AG08470 (cell line): Measurements from ENCODE around the genes TUBB2A and TUBB2B.

GRCh38 chr6:2221847-2222046 lies 23.7 kb downstream of the GMDS start:
- RRBS = no CpG with 5 or more reads among the region's 2 CpGs

- RRBS = no CpG with 5 or more reads among the region's 6 CpGs
Measured at GRCh38 chr6:2369962-2370442, 124.6 kb upstream of the GMDS start.

- RRBS = no CpG with 5 or more reads among the region's 1 CpG
Measured at GRCh38 chr6:2442107-2442417, 196.7 kb upstream of the GMDS start.

GRCh38 chr6:2448495-2449059 lies 203.2 kb upstream of the GMDS start:
- RRBS = no CpG with 5 or more reads among the region's 9 CpGs

DNA sequence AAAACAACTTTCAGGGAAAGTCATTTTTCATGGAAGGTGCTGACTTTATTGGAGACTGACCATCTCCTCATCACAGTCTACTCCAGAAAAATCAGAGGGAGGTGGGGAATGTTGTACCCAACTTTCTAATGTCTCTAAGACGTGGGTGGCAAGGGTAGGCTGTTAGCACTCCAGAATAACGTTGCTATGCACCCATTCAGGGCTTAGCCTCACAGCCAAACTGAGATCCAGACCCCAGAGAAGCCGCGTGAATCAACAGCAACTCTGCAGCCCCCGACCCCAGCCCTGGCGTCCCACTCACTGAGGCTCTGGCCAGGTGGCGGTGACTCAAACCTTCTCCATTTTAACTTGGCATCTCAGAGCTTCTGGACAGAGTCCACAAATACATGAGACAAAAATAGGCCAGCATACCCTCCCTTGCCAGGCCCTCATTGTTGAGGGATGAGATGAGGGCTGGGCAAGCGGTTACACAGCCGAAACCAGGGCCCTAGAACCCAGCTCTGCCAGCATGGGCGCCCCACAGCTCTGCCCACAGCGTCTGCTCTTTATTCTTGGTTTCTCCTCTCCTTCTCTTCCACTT lies 118.4 kb downstream of the MYLK4 start:
- RRBS = no CpG with 5 or more reads among the region's 11 CpGs

GRCh38 chr6:2764498-2765247 lies 520 bp upstream of the WRNIP1 start:
- RRBS = no CpG with 5 or more reads among the region's 55 CpGs

DNA sequence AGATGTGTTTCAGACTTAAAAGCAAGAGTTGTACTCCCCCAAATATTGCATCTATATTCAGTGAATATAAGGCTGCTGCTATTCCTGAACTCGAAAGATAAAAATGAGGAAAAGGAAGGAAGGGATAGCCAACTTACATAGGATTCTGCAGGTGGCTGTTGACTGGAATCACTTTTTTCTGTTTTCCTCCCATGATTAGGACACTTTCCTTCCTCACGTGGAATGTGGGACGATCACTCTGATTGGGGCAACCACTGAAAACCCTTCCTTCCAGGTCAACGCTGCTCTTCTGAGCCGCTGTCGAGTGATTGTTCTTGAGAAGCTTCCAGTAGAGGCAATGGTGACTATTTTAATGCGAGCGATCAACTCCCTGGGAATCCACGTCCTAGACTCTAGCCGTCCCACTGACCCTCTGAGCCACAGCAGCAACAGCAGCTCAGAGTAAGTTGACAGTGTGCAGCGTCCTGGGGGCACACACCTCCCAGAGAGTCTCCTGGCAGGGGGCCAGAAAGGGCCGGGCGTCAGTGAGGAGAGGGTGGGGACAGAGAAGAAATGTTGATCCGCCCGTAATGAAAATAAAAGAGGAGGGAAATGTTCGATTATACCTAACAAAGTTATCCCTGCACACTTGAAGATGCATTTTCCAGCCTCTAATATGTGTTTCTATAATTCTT lies 4.9 kb downstream of the WRNIP1 start:
- RRBS = no CpG with 5 or more reads among the region's 16 CpGs

- RRBS = no CpG with 5 or more reads among the region's 6 CpGs
Measured at GRCh38 chr6:2790374-2791055, 25.3 kb downstream of the WRNIP1 start.

GRCh38 chr6:2822935-2823976 lies 18.4 kb downstream of the SERPINB1 start:
- RRBS = no CpG with 5 or more reads among the region's 10 CpGs

DNA sequence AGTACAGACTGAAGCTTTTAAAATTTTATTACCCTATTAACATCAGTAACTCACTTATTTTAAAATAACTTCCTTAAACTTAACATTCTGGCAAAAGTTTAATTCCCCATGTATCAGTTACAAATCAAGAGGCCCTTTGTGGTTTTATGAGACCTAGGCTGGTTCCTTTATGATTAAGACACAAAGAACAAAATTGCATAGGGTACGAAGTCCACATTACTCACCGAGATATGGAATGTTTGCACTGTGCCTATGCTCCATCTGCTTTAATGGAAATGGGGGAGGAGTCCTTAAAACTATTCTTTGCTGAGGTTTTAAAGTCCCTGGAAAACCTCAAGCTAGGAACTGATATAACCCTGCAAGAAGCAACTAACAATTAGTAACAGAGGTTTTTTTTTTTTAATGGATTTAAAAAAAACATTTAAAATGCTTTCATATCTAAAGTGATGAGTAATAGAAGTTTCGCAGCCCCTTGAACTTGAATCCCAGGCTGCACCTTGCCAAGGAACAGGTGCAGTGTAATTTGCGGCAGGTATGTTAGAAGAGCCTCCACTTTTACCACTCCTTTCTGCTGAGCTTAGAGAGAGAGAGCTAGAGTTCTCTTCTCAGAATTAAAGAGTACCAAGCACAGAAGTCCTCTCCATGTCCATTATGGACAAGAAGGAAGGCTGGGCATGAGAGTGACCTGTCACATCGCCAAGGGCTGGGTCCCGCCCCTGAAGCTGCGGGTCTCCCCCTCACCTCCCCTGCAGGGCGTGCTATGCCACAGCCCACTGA lies 2.4 kb downstream of the SERPINB1 start:
- RRBS = no CpG with 5 or more reads among the region's 8 CpGs

GRCh38 chr6:2848734-2849201 lies 7.1 kb upstream of the SERPINB1 start:
- RRBS = no CpG with 5 or more reads among the region's 11 CpGs

- RRBS = no CpG with 5 or more reads among the region's 10 CpGs
Measured at GRCh38 chr6:2890141-2890541, 13.0 kb downstream of the SERPINB9 start.

GRCh38 chr6:2968460-2969633 lies 2.5 kb downstream of the SERPINB6 start:
- RRBS = no CpG with 5 or more reads among the region's 11 CpGs

DNA sequence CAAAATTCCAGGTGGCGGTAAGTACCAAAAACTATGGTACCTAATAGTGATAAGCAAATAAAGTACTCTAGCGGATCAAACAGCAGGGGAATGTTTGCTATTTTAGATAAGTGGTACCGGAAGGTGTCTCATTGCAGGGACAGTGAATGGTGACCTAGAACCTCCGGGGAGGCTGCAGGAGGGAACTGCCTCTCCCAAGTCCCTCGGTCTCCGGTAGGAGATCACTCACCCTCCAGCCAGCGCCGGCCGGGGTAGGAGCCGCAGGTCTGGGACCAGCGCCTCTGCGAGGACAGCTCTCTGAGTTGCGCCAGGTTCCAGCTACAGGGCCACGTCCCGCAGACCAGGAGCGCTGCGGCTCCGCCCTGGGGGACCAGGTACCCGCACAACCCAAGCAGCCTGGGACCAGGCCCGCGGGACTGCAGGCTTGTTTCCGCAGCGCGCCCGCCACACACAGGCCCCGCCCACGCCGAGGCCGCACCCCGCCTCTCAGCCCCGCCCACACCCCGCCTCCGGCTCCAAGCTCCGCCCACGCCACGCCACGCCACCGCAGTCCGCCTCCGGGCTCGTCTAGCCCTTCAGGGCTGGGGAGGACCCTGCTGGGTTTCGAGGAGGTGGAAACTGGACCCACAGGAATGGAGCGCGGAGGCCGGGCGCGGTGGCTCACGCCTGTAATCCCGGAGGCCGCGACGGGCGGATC lies 14.8 kb upstream of the RIPK1 start:
- RRBS = 8% methylated on average over 15 of the region's 53 CpGs

- RRBS = no CpG with 5 or more reads among the region's 13 CpGs
Measured at GRCh38 chr6:3055792-3056267, 12.5 kb upstream of the RIPK1 start.

DNA sequence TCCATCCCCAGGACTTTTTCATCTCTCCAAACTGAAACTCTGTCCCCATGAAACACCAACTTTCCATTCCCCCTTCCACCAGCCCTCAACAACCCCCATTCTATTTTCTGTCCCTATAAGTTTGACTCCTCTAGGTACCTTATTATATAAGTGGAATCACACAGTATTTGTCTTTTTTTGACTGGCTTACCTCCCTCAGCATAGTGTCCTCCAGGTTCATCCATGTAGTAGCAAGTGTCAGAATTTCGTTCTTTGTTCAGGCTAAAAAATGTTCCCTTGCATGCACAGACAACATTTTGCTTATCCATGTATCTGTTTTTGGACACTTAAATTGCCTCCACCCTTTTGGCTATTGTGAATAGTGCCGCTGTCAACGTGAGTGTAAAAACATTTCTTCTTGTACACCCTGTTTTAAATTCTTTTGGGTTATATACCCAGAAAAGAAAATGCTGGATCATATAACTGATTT lies 878 bp upstream of the BPHL start:
- RRBS = no CpG with 5 or more reads among the region's 3 CpGs

DNA sequence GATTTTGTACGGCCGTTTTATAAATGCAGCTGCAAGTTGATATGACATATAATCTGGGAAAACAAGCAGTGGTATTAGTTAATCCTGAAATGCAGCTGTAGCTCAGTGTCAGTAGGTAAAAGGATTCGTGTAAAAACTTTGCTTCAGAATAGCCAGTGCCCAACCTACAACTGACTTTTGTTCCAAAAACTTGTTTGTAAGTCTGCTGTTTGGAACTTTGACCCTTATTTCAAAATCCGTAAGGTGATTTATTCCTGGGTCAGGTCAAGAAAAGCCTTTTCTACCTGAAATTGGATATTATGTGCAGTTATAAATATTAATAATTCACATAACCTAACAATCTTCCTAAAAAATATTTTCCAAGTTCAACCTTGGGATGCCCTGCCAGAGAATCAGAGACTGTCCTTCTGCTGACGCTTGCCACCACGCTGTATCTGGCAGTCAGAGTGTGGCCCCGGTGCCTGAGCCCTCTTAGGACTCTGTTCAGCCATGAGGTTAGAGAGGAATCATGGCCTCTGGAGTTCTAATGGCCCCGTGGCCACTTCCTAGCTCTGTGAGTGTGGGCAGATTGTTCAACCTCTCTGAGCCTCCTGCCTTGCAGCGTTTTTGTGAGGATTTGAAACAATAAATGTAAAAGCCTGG lies 2.1 kb downstream of the BPHL start:
- RRBS = no CpG with 5 or more reads among the region's 9 CpGs

DNA sequence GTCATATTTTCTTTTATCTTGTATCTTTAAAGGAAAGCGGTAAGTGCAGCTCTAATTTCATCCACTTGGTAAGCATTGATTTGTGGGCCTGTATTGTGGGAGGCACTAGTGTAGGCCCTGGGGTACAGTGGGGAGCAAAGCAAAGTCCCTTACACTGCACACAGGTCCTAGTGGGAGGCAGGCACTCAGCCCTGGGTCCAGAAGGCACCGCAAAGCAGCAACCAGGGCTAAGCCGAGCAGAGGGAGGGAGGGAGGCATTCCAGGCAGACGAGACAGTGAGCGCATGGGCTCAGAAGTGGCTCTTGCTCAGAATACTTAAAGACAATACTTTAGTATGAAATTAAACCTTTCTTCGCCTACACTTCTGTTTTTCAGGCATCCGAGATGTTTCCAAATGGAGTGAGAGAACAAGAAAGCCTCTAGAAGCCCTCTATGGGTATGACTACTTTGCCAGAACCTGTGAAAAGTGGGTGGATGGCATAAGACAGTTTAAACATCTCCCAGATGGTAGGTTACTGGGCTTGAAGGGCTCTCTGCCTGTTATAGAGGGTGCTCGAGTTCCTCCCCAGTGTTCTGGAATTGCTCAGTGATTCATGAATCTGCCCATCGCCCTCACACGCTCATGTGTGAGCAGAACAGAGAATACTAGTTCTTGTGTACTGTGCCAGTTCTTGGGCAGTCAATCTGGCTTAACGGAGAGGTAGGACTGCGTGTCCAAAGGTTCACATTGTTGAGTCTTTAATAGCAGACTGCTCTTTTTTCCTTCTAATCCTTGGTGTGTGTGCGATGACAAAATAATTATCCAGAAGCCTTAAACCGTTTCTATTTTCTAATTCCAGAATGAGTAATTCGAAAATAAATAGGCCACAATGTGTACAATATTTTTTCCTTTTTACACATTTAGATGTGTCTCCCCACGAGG lies 18.7 kb downstream of the BPHL start:
- RRBS = no CpG with 5 or more reads among the region's 16 CpGs

GRCh38 chr6:3156692-3157822 lies at the start of gene TUBB2A:
TSS of gene TUBB2A (minus strand) at chr6:3157544.
- RRBS = 1% methylated on average over 43 of the region's 109 CpGs

GRCh38 chr6:3227477-3228220 lies at the start of gene TUBB2B:
TSS of gene TUBB2B (minus strand) at chr6:3227653.
- RRBS = 5% methylated on average over 26 of the region's 64 CpGs